ENCODE data around the gene HYLS1.

DNA sequence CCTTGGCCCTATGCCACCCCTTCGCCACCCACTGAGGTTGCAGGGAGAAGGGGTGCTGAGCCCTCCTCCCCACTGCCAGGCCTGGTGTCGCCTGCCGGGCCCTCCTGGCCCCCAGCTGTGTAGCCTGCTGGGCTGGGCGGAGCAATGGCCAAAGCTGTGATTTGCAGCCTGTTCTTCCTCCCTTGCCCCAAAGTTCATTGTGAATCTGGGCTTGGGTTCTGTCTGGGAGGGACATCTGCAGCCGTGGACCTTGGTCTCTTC, 121.9 kb downstream of the PKNOX2 start:
- PRO-cap = no peak
- RRBS, 2 experiments = no CpG with 5 or more reads among the region's 5 CpGs

- PRO-cap = no peak
- RRBS, 2 experiments = no CpG with 5 or more reads among the region's 7 CpGs
Observed at GRCh38 chr11:125335034-125335586, 161.0 kb downstream of the FEZ1 start.

DNA sequence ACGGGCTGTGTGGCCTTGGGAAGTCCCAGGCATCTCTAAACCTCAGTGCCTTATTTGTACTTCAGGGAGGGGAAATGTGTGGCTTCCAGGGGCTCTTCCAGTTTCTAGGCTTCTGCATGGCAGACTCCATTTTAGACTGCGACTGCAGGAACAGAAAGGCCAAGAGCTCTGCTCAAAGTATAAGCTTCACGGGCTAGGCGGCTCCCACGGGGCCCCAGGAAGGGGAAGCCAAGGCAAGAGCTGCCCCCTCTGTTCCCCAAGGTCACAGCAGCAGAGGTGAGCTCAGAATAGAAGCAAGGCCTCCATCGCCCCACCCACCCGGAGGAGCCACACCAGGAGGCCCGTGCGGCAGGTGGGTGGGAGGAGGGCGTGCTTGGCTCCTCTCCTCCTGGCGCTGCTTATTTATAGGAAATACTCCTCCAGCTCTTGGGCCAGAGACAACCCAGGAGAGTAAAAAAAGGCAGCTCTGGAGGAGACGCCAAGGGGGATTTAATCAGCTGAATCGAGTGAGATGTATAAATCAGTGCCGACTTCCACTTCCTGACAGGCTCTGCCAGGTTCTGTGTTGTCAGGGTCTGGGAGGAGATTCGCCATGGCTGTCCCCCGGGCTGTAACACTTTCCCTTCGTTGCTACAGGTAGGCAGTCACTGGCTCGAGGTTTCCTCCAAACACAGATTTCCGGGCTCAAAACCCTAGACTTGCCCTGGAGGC, 87.8 kb downstream of the FEZ1 start:
- PRO-cap = no peak
- RRBS, 2 experiments = 84 to 90% methylated on average over 4 of the region's 19 CpGs

GRCh38 chr11:125887400-125888532, at the start of gene HYLS1:
Gene HYLS1 (plus strand): TSS chr11:125887668.
- PRO-cap = bidirectional peak, plus-strand start at chr11:125887700, minus-strand start at chr11:125887524; bidirectional peak, plus-strand start at chr11:125887931, minus-strand start at chr11:125887930; bidirectional peak, plus-strand start at chr11:125888225, minus-strand start at chr11:125888157
- RRBS, 2 experiments = 4 to 11% methylated on average over 35 to 41 of the region's 95 CpGs

GRCh38 chr11:125895013-125895715, 7.7 kb downstream of the HYLS1 start:
- PRO-cap = no peak
- RRBS, 2 experiments = no CpG with 5 or more reads among the region's 12 CpGs

GRCh38 chr11:125952612-125953557, 7.0 kb downstream of the VSIG10L2 start:
- PRO-cap = no peak
- RRBS, 2 experiments = 95 to 98% methylated on average over 1 of the region's 17 CpGs

DNA sequence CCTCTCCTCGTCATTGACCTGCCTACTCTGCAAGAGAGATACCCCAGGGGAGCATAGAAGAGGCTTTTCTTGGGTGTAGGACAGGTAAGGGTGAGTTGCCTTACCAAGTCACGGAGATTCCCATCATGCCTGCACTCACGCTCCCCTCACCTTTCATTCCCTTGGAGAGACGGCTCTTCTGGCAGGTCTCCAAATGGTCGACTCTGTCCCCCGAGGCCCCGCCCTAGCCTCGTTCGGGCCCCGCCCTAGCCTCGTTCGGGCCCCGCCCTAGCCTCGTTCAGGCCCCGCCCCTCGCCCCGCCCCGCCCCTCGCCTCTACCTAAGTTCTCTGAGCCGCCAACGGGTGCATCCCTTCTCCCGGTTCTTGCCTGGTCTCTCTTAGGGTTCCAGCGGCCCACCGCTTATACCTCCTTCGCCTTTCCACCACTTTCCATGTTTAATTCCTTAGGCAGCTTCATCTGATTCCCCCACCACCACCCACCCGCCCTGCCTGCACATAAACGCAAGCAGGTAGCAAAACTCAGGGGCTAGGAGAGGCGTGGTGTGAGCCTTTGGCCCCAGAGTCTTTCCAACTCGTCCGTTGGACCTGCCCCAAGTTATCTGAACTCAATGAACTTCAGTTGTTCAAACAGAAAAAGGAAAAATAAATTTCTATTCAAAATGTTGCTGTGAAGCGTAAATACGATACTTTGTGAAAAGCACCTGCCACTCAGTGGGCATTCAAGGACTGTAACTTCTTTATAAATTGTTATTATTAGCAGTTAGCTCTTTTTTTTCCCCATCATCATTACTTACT, 653 bp upstream of the CDON start:
- PRO-cap = bidirectional peak, plus-strand start at position 317 of the sequence, minus-strand start at position 171 of the sequence
- RRBS, 2 experiments = no CpG with 5 or more reads among the region's 32 CpGs

GRCh38 chr11:126146443-126147592, 64.6 kb downstream of the RPUSD4 start:
- PRO-cap = bidirectional peak, plus-strand start at chr11:126147284, minus-strand start at chr11:126147125
- RRBS, 2 experiments = no CpG with 5 or more reads among the region's 30 CpGs

GRCh38 chr11:126265037-126266476, 3.1 kb downstream of the SRPRA start:
- PRO-cap = unidirectional peak, minus-strand start at chr11:126266275
- RRBS, 2 experiments = no CpG with 5 or more reads among the region's 34 CpGs

DNA sequence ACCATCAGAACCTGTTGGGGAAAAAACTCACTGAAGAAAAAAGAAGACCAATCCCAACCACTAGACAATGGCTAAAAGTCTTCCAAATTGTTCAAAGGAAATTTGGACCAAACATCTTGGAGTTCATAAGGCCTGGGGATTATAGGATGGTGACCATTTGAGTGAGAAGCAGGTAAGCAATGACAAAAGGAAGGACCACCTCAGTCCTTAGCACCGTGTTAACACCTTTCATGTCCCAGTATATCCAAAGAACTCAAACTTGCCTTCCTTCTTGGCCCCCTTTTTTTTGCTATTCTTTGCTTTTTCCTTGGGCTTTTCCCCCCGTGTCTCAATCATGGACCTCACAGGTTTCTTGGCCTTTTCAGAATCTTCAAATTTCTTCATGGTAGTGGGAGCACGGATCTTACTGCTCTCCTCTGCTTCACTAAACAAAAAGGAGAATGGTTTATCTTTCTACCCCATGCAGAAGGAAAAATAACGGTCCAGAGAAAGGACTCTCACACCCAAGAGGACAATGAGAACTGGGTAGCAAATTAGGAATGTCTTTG, 1.7 kb downstream of the SRPRA start:
- PRO-cap = no peak
- RRBS, 2 experiments = no CpG with 5 or more reads among the region's 4 CpGs

DNA sequence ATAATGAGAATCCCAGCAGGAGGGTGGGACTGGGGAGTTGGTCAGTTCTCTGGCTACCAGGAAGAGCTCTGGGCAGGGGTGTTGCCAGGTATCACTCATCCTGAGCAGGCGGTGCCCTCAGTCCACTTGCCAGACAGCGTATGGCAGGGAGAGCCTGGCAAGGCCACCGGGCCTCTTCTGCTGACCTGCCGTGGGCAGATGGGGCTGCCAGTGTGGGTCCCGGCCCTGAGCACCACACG, 22.2 kb downstream of the DCPS start:
- PRO-cap = no peak
- RRBS, 2 experiments = 92 to 95% methylated on average over 3 of the region's 6 CpGs

- PRO-cap = no peak
- RRBS, 2 experiments = no CpG with 5 or more reads among the region's 9 CpGs
Observed at GRCh38 chr11:126413973-126414303, 58.5 kb downstream of the ST3GAL4 start.

DNA sequence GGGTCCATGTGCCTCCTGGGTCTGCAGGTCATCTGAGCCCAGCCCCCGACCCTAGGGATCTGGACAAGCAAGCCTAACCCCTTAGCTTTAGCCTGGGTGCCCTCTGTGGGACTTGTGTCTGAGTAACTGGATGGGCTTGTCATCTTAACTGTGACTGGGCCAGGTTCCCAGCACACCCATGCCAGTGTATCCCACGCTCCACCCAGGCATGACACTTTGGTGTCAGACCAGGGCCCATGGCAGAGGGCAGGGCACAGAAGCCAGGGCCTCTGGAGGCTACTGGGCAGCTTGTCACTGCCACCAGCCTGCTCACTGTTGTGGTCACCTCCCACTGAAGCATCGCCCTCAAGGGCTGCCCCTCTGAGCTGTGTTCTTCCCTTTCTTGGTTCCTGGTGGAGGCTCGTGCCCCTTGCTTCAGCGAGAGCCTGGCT, 80.7 kb downstream of the ST3GAL4 start:
- PRO-cap = no peak
- RRBS, 2 experiments = no CpG with 5 or more reads among the region's 5 CpGs

- PRO-cap = no peak
- RRBS, 2 experiments = no CpG with 5 or more reads among the region's 1 CpG
Observed at GRCh38 chr11:128210441-128211035, 376.8 kb downstream of the ETS1 start.

GRCh38 chr11:128271301-128271961, 315.9 kb downstream of the ETS1 start:
- PRO-cap = no peak
- RRBS, 2 experiments = no CpG with 5 or more reads among the region's 1 CpG

DNA sequence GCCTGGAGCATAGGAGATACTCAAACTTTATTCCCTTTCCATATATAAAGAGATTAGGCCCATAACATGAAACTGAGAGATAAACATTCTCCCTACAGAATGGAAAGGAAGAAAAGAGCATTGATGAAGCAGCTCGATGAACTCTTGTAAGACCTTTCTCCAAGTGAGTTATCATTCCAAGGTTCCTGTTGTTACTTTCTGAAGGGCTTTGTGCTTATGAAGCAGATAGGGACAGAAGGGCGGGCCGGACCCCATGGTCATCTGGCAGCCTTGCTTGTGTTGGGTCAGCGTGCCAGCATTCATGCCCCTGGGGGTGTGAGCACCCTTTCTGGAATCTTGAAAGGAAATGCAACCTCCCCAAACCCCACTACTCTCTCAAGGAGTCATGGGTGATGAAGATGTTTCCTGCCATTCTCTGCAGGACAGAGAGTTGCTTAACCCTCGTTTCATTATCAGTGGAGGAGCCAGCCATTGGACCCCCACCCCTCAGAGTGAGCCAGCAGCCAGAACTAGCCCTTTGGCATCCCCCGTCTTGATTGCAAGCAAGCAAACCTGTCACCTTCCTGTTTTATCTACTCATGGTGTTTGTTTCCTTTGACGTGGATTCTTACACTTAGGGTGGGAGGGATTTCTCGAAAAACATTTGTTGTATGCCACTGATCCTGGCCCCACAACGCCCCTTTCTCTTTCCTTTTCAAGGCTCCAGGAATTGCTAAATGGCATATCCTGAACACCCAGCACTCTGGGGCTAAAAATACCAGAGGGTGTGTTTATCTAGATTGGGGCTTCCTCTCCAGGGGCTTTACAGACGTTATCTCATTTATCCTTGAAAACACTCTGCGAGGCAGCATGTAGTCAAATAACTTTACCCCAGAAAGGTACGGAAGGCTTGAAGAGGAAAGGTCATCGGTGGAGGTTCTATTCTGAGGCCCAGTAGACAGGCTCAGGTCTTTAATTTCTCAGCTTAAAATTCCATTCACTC, 258.3 kb downstream of the ETS1 start:
- PRO-cap = no peak
- RRBS, 2 experiments = no CpG with 5 or more reads among the region's 13 CpGs

DNA sequence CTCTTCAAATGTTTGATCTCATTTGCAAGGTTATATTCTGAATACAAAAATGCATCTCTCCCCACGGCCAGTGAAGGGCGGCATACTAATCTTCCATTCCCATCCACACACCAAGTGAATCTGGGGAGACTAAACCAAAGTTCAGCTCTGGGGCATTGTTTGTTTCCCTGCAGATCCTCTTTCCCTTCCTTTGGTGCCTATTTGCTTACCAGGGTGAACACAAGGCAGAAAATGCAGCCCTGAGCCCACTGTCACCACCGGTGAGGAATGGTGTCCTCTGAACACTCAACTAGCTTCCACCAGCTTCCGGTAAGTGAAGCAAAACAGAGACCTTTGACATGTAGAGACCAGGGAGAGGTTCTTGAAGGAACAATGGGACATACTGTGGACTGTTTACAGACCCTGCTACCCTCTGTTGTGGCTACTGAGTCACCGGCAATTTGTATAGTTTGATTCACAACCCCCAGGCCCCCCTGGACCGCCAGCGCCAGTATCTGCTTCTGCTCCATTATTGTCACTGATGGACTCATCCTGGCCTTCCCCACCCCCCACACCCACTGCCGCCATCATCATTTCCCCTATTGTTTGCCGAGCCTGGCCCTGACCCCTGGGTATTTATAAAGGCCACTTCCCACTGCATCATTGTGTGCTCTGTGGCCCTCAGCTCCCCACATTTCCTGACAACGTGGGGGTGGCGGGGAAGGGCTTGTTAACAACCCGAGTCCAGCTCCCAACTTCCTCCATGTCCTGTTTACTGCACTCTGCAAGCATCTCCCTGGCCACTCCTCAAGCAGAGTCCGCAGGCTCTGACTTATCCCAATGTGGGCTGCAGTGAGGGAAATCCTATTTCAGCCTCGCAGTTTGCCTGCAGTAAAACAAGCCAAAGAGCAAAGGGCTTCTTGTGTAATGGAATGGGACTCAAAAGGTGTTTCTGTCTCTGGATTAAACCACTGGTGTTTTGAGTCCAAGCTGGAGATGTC, 252.9 kb downstream of the ETS1 start:
- PRO-cap = no peak
- RRBS, 2 experiments = no CpG with 5 or more reads among the region's 14 CpGs

DNA sequence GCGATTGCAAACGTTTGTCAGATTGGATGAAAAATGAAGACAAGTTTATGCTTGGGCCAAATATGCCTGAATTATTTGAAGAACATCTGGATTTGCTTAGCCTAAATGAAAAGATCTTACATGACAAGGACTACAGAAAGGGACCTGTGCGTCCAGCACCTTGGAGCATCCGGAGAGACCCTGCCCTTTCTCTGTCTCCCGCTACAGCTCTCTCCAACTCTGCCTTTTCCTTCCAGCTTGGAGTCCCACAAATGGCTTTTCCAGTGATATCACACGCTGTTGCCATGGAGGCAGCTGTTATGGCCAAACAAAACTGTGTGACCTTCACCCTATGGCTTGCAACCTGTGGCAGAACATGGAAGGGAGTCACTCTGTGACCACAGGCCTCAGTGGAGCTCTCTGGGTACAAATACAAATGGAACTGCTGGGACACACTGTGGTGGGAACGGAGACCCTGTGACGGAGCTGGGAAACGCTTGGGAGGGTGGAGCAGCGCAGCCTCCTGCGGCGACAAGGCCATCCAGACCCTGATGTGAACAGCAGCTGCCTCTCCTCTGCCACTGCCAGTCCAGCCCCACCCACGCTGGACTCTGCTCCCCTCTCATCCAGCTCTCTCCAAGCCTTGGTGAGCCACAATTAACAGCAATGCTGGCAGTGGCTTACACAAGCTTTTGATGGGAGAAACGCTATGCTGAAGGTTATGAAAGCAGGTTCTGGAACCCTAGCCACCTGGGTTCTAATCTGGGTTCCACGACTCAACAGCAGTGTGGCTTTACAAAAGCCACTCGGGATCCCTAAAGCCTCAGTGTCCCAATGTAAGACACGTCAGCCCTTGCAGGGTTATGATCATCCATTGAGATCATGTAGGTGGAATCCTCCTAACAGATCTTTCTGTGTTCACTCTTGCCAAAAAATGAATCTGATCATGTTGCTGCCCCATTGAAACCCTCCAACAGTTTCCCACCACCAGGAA, 162.4 kb downstream of the ETS1 start:
- PRO-cap = no peak
- RRBS, 2 experiments = no CpG with 5 or more reads among the region's 17 CpGs

DNA sequence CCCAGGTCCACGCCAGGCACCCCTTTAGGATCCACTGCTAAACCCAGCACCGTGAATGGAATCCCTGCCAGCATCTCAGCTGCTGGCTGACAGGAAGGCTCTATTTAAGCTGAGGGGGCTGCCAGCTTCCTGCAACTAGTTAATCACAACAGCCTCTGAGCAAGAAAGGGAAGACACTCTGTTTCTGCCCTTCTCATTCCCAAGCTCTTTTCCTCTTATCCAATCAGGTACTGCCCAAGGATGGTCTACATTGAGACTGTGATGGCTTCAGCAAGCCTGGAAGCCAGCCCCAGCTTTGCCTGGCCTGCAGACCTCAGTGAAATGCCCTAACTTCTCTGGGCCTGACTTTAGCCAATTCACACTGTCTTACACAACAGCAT, 112.7 kb downstream of the ETS1 start:
- PRO-cap = no peak
- RRBS, 2 experiments = no CpG with 5 or more reads among the region's 2 CpGs

DNA sequence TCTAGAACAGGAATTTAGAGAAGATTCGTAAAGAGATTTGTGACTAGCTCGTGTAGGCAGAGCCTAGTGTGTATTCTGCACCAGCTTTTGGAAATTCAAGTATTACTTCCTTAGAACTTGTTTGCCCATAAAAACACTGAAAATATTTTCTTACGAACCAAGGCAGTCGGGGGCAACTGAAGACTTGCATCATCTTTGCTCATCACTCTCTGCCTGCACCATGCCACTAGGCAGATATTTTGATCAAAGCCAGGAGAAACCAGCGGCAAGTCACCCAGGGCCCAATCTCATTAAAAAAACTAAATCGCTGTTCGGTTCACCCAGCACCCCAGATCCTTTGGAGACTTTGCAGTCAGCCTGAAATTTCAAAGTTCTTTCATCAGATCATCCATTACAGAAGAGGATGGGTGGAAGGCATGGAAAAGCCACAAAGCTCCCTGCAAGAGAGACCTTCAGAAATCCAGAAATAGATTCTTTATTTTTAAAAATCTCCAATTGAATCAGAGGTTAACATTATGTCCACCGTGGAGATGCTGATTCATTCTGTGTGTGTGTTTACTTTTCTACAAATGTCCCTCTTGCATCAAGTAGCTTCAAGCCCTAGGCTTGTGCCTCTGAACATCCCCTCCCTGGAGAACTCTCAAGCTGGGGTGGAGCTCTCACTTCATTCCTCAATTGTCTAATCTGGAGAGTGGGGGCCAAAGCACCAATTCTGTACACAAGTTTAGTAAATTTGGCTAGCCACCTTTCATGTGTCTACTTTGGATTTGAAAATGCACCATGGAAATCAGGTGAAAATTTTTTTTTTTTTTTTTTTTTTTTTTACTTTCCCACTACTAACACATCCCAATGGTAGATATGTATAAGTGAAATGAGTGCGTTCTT, 78.4 kb downstream of the ETS1 start:
- PRO-cap = no peak
- RRBS, 2 experiments = no CpG with 5 or more reads among the region's 9 CpGs